ENCODE results near the gene ZBTB2.

GRCh38 chr6:151228995-151229802 lies 10.6 kb upstream of the AKAP12 start:
- PRO-cap, result no peak

DNA sequence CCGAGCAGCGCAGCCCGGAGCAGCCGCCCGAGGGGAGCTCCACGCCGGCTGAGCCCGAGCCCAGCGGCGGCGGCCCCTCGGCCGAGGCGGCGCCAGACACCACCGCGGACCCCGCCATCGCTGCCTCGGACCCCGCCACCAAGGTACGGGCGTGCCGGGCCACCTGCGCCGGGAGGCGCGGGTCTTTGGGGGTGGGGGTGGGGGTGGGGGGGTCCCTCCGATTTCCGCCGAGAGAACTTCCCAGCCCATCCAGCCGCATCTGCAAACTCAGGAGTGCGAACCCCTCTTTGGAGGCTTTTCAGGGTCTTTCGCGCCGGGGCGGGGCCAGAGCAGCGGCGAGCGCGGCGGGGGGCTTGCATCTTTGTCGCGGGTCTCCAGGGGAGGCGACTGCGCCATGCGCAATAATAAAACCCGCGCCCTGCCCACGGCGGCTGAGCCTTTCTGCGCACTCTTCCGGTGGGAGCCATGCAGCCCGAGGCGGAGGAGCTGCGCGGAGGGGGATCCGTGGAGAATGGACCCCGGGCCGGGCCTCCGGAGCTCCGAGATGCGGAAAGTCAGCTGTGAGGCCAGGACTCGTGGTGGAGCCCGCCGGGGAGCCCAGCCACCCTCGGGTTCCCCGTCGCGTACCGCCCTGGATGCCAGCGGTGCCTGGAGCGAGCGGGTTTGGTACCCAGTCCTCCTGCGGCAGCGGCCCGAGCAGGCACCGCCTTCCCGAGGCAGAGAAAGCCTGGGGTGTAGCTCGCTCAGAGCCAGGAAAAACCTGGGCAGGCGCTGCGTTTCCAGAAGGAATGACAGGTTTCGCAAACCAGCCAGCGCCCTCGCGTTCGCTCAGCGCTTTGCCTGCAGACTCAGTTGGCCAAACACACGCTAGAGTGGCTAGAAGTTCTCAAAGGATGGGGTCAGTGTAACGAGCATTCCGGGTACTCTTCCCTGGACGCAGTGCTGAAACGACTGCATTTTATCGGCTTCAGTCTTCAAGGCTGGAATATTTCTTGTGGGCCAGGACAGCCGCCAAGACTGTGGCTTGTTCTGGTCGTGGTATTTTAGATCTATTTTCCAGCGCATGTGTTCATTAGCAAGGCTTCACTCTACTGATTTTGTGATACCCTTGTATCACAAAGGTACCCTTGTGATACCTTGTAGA lies 1.2 kb downstream of the AKAP12 start:
- PRO-cap, result no peak

GRCh38 chr6:151276322-151276798 lies 36.6 kb downstream of the AKAP12 start:
- PRO-cap, result no peak

- PRO-cap, result bidirectional peak, plus-strand start at chr6:151325562, minus-strand start at chr6:151325457
Measured at GRCh38 chr6:151325157-151326232, 65.9 kb downstream of the ZBTB2 start.

DNA sequence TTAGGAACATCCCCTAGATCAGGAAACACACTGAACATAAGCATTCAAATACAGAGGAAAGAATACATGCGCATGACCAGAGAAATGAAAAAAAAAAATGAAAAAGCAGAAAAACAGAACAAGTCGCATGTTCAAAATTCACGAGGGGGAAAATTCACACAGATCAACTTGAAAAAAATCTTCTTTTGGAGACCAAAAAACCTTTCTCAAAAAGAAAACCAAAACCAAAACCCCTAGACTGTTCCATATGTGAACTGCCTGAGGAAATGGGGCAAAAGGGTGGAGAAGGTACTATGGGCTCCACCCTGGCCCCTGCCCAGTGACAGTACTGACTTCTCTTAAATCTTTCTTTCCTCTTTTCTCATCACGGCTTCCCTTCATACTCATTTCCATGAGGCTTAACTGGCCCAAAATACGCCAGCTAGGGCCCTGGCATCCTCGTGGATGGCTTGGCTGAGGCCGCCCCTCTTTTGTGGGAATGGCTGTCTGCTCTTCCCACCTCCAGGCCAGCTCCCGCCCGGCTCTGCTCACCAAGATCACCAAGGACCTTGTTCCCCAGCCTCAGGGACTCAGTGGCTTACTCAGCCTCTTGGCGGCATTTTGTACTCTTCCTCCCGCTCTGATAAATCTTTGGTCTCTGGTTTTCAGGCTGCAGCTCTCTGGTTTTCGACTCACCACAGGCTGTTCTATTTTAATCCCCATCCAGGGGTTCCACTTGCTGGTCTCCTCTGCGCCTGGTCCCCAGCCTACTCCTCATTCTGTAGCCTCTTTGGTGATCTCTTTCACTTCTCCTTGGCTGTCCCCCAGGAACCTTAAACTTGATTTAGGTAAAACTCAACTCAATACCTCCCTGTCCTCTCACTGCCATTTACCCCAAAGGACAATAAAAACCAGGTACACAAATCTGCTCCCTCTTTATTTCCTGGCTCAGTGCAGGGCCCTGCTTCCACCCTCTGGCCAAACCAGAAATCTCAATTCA lies 11.0 kb downstream of the ZBTB2 start:
- PRO-cap, result no peak

DNA sequence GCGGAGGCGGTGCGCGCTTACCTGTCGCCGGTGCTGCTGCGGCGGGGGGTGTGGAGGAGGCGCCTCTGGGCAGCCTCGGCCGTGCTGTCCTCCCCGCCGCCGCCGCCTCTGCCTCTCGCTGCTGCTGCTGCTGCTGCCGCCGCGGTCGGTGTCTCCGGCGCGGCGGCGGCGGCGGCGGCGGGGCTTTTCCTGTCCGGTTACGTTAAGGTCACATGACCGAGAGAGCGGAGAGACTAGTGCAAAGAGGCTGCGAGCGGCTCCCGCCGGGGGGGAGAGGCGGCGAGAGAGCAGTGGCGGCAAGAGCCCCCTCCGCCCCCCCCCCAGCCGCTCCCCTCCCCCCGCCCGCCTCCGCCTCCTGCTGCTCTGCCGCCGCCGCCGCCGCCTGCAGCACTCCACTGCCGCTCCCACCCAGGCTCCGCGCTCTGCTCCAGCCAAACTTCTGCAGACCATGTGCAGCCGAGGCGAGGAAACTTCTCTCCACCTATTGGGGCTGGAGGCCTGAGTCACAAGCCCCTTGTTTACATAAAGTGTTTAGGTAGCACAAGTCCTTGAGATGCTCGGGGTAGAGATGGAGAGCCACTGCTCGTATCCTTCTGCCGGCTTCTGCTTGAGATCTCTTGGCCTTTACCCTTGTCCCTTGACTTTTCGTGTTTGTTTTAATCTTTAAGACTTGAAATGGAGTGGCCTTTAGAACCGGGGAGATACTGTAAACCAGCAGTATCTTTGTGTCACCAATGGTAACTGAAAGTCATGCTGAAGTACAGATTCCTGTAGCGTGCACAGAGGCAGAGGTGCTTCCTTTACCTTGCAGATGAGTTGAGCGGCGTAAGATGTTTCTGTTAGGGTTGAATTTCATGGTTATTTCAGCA lies at the start of gene ZBTB2:
TSS of gene ZBTB2 (minus strand) at position 161 of the 869 bp plus-strand sequence.
- PRO-cap, result bidirectional peak, plus-strand start at position 542 of the sequence, minus-strand start at position 397 of the sequence

DNA sequence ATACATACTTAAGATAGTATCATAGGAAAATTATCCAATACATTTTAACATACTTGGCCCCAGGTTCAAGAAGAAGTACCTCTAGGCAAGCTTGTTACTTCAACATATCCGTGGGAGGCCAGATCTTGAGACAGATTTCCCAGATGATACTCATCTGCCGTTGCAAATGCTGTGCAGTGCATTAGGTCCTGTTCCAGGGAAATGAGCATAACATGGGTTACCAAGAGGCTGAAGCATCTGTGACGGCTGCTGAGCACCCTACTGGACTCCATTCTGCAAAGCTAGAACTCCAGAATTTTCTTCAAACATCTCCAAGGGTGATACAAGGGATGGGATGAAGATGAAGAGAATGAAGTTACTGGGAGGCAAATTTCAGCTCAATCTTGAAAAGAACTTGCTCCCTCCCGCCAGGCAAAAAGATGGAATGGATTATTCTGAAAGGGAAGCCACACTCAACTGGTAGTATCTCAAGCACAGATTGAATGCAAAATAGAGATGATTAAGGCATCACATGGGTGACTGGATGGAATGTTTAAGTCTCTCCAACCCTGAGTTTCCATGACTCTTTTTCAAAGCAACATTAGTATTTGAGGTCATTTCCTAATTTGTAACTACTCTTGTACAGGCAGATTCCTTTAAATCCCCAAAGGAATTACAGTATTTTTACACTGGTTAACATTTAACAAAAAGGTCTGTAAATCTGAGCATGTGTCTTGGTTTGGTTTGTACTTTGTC lies 15.4 kb downstream of the RMND1 start:
- PRO-cap, result no peak

GRCh38 chr6:151616054-151616730 lies 122.4 kb downstream of the CCDC170 start:
- PRO-cap, result no peak

DNA sequence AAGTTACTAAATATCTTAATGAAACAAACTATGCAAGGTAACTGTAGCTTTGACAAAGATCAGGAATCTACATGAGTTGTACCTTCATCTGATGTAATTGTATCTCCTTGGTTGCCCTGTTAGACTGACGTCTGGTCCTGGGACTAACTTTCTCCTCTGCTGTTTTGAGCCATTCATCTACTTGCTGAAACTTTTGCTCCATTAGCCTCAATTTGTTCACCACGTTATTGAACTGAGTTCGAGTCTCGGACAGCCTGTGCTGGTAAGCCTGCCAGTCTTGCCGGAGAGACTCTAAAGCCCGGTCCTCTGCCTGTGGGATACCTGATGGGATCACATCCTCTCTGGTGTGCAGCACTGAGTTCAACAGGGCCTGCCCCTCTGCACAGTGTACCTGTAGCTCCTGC lies 282.6 kb downstream of the SYNE1 start:
- PRO-cap, result no peak

GRCh38 chr6:152401849-152402322 lies 235.3 kb downstream of the SYNE1 start:
- PRO-cap, result no peak

DNA sequence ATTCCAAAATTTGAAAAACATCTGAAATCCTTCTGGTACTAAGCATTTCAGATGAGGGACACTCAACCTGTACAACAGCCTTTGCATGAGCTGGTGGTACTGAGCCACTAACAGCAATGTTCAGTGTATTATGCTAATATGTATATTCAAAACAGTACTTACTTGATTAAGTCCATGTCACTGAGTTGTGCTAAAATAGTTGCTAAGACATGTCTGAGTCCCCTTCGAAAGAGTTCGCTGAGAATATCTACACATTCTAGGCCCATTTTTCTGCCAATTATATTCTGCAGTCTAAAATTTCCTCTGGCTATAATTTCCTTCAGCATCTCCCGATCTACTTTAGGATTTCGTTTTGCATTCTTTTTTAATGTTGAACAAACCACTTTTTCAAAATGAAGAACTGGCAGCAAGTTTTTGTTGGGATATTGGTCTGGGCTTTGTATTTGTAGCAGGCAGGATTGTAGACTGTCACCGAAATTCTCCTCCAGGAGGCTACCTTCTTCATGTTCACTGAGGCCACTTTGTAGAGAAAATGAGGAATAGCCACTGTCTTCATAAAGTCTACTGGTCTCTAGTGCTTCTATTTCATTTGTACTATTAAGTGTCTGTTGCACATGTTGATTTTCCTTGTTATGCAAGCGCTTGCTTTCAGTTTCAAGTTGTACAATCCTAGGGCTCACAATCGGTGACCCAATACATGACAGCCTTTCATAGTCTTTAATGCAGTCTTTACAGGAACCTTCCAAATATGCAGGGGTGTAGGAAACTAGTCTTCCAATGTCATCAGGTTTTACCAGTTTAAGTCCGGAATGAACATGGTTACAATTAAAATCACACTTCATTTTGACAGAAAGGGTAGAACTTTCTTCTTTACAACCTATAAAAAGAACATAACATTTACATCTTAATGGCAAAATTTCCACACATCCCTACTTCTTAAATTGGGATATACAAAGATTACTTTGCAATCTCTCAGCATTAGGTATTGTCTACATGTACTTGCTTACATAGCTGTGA lies 7.8 kb downstream of the FBXO5 start:
- PRO-cap, result no peak

GRCh38 chr6:154231934-154232329 lies 124.7 kb downstream of the IPCEF1 start:
- PRO-cap, result no peak

DNA sequence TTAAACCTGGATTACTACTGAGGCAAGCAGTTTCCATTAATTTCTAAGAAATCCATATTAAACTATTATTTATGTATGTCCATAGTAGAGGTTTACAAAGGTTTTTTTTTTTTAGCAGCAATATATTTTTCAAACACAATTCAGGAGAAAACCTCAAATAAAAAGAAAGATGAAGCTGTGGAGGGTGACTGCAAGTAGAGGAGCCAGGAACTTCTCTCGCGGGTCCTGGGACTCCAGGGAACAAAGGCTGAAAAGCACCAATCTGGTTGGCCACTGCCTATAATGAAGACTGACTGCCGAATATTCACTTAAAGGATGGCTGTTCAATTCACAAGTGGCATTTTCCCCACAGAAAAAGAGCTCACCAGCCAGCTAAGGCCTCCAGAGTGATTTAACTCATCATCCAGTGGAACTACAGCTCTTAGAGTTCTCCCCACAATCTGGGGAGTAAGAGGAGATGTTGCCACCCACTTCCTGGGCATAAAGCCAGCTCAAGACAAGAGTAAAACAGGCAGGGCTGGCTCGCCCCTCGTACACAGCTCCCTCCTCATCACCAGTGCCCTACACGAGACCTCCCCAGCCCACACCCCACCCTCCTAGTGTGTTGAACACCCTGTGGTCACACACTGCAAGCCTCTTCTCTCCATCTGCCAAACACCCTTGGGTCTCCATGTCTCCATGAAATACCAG lies 47.0 kb upstream of the IPCEF1 start:
- PRO-cap, result no peak

DNA sequence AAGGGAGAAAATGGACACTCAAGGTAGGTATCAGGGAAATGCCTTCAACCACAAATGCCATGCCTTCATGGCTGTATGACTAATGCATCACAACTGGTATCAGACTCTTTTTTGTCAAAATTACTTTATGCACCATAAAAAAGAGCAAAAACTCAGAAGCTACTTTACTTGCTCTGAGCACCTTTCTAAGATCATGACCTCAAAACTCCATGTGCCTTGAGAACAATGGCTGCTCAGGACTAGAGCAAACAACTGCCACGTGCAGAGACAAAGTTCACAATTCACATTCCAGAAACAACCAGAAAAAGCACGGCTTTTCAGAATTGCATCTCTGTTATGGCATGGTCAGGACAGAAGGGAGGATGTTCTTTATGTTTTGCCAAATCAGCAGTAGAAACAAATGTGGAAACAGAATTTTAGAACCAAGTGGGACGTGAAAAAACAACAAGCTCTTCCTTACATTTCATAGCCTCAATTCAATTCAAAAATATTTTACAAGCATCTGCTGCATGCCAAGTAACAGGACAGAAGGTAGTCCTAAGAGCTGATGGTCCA lies 70.5 kb downstream of the CNKSR3 start:
- PRO-cap, result no peak

- PRO-cap, result no peak
Measured at GRCh38 chr6:154501182-154501827, 9.2 kb downstream of the CNKSR3 start.

DNA sequence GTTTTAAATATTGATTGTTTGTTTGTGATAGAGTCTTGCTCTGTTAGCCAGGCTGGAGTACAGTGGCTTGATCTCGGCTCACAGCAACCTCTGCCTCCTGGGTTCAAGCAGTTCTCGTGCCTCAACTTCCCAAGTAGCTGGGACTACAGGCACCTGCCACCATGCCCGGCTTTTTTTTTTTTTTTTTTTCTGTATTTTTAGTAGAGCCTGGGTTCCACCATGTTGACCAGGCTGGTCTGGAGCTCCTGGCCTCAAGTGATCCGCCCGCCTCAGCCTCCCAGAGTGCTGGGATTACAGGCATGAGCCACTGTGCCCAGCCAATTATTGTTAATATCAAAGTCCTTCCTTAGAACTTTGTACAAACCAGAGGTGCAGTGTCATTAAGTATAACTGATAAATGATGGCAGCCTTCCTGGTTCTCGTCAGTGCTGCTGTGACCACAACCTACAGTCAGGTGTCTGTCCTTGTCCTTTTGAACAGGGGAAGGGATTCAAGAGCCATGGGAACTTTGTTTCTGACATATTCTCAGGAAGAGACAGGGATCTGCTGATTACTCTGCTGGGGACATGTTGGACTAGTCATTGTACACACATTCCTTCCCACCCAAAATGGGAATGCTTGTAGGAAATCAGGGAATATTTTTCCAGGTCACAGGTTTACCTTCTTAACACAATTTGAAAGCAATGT lies 103.3 kb upstream of the TIAM2 start:
- PRO-cap, result no peak

GRCh38 chr6:155228544-155228999 lies 35.2 kb upstream of the CLDN20 start:
- PRO-cap, result no peak

- PRO-cap, result no peak
Measured at GRCh38 chr6:155268094-155268582, 4.3 kb downstream of the CLDN20 start.

DNA sequence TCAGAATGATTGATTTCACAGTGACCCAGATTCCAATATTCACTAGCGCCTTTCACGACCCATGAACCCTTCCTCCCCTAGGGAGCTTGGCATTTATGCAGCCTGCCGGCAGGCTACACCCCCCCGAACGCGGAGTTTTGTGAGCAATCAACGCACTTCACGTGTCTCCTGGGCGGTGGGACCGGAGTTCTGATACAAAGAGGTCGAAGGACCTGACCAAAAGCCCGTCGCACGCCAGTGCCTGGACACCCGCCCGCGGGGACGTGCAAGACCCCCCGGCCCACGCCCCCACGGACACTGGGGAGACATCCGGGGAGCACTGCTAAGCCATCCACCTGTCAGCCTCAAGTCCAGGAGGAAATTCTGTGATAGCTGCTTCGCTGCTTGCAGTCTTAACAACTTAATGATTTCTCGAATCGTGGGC lies 311 bp downstream of the TFB1M start:
- PRO-cap, result no peak

DNA sequence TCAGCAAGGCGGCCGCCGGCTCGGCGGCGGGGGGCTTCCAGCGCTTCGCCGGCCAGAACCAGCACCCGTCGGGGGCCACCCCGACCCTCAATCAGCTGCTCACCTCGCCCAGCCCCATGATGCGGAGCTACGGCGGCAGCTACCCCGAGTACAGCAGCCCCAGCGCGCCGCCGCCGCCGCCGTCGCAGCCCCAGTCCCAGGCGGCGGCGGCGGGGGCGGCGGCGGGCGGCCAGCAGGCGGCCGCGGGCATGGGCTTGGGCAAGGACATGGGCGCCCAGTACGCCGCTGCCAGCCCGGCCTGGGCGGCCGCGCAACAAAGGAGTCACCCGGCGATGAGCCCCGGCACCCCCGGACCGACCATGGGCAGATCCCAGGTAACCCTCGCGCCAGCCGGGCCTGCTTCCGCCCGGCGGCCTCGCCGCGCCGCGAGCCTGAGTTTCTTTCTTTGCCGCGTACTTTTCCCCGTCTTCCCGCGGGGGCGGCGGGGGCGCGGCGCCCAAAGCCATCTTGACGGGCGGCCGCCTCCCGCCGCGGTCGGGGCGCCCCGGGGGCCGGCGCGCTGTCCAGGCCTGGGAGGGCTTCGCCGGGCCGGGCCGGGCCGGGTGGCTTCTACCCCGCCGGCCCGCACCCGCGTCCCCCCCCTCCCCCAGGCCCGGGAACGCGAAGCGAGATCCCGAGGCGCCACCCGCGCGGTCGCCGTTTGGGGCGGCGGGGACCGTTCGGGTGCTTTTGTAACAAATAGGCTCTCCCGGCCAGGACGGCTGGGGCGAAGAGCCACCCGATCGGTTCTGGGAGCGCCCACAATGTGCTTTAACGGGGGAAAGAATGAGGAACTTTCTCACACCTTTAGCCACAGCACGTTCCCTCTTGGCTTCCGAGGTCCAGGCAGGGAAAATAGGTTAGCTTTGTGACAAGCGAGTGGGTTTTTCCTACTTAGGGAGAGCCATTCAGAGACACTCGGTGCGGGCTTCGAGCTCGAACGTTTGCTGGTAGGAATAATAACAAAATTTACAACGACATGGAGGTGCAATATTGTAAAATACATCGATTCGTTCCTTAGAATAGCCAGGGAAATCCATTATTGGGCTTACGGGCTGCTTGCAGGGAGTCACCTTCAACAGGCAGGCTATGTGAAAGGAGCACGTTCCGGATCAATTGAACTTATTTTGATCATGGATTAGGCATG lies 2.3 kb downstream of the ARID1B start:
- PRO-cap, result bidirectional peak, plus-strand start at position 664 of the sequence, minus-strand start at position 635 of the sequence; bidirectional peak, plus-strand start at position 676 of the sequence, minus-strand start at position 702 of the sequence

Data from left cardiac atrium (tissue), 1 donor.